AG08470 (cell line): ENCODE data around the gene MMEL1.

- RRBS: no CpG with 5 or more reads among the region's 20 CpGs
Observed at GRCh38 chr1:2631177-2631892, 1.5 kb downstream of the MMEL1 start.

DNA sequence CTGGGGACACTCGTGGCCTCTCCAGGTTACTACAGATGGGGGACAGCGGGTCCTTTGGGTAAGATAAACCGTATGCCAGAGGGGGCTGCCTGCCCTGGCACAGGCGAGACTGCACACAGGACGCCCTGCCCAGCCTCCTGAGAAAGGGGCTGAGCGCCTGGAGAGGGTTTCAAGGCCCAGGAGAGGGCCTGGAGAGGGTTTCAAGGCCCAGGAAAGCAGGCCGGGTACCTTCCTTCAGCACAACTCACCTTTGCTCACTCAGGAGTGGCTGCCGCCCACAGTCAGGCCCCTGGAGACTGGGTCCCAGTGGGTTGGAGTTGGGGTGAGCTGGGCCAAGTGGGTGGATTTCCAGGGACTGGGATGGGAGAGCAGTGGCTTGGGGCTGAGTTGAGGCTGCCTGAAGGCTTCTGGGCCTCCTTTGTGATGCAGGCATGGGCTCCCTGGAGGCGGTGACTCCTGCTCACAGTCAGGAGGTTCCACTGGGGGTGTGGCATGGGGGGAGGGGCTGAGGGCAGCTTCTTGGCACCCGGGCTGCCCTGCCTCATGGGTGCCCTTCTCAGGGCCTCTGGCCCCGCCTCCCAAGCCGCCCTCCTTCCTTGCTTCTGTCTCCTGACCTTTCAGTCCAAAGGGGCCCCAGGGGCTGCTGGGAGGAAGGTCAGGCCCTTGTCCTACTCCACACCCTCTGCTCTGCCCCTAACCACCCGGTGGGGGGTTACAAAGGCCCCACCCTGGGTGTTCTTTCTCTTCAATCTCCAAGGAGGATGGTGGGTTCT is at the start of gene MMEL1:
Gene MMEL1 (minus strand): TSS at position 399 of the 773 bp plus-strand sequence.
- RRBS: no CpG with 5 or more reads among the region's 13 CpGs

DNA sequence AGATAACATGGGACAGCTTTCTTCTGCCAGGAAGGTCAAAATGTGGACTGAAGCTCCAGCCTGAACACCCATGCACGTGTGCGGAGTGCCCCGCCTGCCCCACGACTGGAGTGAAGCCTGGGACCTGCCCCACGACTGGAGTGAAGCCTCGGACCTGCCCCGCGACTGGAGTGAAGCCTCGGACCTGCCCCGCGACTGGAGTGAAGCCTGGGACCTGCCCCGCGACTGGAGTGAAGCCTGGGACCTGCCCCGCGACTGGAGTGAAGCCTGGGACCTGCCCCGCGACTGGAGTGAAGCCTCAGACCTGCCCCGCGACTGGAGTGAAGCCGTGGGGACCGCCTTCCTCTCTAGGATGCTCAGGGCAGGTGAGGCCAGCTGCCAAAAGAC is 61.4 kb upstream of the ACTRT2 start:
- RRBS: no CpG with 5 or more reads among the region's 21 CpGs

DNA sequence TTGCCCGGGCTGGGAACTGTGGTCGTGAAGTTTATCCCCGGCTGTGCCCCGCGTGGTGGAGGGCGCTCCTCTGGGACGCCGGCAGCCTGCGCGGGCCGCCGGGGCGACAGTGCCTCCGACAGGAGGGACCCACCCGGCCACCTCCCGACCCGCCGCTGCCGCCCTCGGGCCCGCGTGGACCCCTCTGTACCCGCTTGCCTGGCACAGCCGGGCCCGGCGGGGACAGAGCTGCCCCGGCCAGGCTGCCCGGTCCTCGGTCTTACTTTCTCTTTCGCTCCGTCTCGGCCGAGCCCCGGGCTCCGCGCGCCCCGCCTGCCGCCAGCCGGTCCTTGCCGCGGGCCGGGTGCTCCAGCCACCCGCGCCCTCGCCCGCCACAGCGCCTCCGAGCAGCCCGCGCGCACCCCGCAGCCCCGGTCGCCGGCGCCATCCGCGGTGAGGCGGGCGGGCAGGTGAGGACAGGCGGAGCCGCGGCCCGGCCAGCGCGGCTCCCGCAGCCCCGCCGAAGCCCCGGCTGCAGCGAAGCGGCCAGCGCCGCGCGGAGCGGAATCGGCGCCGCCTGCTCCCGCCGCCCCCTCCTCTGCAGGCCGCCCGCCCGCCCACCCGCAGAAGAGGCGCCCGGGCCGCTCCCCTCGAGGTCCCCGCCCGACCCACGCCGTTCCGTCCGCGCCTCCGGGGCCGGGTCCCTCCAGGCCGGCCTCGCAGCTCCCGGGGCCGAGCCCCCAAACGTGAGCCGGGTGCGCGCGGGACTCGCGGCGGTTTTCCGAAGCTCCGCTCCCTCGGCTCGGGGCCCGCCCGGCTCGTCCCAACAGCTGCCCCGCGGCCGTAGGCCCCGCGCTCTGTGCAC is 1.2 kb downstream of the PRDM16 start:
- RRBS: 4% methylated on average over 78 of the region's 124 CpGs

- RRBS: 60% methylated on average over 1 of the region's 14 CpGs
Observed at GRCh38 chr1:3122307-3122864, 53.4 kb downstream of the PRDM16 start.

- RRBS: no CpG with 5 or more reads among the region's 18 CpGs
Observed at GRCh38 chr1:3170286-3170939, 101.4 kb downstream of the PRDM16 start.

DNA sequence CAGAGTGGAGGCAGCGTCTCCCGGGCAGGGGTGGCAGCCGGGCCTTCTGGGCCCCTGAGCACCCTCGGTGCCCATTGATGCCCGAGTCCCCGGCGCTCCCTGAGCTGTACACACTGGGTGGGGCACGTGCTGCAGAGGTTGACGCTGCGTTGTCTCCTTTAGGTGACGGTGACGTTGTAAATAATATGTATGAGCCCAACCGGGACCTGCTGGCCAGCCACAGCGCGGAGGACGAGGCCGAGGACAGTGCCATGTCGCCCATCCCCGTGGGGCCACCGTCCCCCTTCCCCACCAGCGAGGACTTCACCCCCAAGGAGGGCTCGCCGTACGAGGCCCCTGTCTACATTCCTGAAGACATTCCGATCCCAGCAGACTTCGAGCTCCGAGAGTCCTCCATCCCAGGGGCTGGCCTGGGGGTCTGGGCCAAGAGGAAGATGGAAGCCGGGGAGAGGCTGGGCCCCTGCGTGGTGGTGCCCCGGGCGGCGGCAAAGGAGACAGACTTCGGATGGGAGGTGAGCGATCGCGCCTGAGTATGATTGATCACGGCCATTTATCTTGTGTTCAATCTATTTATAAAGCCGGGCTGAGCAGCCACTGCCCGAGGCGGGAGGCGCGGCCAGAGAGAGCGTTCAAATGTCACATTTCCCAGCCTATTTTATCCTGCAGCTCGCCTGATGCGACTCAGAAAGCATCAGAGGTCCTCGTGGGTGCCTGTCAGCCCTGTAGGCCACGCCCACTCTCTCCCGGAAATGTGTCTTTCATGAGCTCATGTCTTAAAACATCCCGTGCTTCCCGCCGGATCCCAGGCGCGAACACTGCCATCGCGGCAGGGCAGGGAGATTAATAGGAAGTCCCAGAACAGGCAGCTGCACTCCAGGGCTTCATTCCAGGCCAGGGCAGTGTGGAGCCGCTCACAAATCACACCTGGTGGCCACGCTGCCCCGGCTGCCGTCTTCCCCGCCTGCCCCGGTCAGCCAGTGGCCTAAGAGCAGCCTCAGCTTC is 117.3 kb downstream of the PRDM16 start:
- RRBS: 65% methylated on average over 13 of the region's 61 CpGs

- RRBS: 71% methylated on average over 4 of the region's 14 CpGs
Observed at GRCh38 chr1:3188620-3188980, 119.6 kb downstream of the PRDM16 start.

DNA sequence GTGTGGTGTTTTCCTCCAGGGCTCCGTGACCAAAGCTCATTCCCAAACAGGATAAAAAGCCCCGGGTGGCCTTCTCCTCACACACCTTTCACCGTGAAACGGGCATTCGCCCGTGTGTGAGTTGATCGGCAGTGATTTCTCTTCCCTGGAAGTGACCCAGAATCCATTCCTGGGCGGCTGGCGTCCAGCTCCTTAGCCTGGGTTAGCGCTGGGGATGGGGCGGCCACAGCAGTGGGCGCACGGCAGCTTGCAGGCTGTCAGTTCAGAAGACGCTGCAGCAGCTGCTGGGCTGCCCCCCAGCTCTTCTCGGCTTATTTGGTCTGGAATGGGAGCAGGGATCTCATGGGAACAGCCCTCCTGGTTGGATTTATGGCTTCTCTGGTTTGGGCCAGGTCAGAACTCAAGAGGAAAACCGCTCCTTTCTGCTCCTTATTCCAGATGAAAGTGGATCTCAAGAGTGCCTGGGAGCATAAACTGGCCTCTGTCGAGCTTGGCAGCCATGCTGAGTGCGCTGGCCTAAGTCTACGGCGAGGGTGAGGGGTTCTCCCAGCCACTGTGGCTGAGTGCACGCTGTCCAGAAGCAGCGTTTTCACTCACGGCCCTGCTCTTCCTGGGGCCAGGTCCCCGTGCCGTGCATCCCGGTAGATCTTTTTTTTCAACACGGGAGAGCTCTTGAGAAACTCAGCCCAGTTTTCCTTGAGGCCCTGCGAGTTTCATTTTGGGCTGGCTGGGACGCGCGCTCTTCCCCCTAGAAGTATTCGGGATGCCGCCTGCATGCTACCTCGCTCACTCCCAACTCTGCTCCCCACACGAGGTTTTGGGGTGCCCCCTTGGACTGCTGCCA is 148.3 kb downstream of the PRDM16 start:
- RRBS: no CpG with 5 or more reads among the region's 35 CpGs

- RRBS: 58% methylated on average over 14 of the region's 59 CpGs
Observed at GRCh38 chr1:3240553-3241519, 171.8 kb downstream of the PRDM16 start.

DNA sequence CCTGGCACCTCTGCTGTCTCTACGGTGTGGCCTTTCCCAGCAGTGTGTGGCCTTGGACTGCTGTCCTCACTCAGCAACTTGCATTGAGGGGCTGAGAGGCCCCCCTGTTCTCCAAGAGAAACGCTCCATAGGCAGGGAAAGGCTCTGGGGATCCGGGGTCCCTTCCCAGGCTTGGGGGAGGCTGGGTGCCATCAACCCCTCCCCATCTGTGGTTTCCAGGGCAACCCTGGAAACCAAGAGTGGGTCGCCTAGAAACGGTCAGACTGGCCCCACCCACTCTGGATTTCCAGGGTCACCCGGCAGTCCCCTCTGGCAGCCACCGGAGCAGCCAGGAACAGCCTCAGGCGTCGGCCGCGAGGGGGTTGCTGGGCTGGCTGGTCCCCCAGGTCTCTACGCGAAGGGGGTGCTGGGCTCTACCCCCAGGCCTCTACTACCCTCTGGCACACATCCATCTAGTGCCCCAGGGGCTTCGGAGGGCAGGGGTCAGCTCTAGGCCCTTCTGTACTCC is 50.8 kb downstream of the MEGF6 start:
- RRBS: no CpG with 5 or more reads among the region's 14 CpGs

GRCh38 chr1:3674709-3675151 is 22.4 kb downstream of the TP73 start:
- RRBS: no CpG with 5 or more reads among the region's 11 CpGs

DNA sequence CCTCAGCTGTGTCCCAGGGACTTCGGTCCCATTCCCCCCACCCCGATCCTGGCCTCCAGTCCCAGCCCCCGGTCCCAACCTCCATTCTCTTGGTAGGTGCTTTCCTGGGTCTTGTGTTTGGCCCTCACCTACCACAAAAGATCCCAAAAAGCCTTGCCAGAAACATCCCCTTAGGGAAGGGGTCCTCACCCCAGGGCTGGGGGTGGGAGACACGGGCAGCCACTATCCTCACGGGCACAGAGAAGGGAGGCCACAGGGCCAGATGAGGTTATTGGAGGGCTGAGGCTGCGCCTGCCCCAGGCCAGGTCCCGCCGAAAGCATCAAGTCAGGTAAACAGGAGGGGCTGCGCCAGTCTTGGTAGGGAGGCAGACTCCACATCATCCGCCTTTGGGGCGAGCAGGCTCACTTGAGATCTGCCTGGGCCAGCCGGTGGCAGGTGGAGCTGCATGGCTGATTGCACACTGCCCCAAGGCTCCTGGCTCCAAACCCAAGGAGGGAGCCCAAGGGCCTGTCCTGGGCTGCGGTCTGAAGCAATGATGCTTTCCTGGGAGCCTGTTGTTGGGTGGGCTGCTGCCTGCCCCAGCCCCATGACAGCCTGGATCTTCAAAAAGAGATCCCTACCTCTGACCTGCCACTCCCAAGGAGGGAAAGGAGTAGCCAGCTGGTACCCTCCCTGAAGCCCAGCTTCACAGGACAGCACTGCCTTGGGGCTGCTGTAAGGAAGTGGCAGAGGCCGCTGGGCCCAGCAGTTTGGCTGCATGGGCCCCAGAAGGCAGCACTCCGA is 4.5 kb downstream of the SMIM1 start:
- RRBS: 66% methylated on average over 2 of the region's 15 CpGs

DNA sequence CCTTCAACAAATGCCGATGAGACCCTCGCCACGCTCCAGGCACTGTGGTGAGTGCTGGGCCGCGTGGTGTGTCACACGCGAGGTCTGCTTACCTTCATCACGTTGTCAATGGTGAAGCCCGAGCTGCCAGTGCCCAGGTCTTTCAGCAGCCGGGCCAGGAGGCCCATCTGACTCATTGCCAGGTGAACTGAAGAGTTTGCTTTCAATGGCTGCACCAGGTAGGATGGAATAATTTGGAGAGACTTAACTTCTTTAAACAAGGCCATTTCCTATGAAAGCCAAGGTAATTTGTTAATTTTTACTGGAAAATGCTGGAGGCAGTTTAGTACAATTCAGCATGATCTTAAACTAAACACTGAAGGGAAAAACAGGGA is 26.1 kb downstream of the CEP104 start:
- RRBS: no CpG with 5 or more reads among the region's 10 CpGs

- RRBS: 40% methylated on average over 6 of the region's 24 CpGs
Observed at GRCh38 chr1:3858113-3858663, 912 bp downstream of the DFFB start.

GRCh38 chr1:3869514-3870314 is 12.4 kb downstream of the DFFB start:
- RRBS: 95% methylated on average over 4 of the region's 31 CpGs

DNA sequence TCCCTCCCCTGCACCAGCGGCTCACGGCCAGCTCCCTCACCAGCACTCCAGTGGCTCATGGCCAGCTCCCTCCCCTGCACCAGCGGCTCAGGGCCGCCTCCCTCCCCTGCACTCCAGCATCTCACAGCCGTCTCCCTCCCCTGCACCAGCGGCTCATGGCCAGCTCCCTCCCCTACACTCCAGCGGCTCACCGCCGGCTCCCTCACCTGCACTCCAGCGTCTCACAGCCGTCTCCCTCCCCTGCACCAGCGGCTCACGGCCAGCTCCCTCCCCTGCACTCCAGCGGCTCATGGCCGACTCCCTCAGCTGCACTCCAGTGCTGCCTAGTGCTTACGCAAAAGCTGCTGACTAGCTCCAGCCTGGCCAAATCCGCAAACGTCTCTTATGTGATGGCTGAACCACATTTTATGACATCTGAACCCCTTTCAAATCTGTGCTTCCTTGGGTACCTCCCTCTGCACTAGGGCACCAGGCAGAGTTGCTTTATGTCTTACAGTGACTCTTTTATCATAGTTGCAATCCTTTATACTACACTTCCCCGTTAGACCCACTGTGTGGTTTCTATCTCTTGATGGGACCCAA is 324.2 kb downstream of the NPHP4 start:
- RRBS: no CpG with 5 or more reads among the region's 19 CpGs

- RRBS: no CpG with 5 or more reads among the region's 24 CpGs
Observed at GRCh38 chr1:5879702-5880294, 112.4 kb downstream of the NPHP4 start.

DNA sequence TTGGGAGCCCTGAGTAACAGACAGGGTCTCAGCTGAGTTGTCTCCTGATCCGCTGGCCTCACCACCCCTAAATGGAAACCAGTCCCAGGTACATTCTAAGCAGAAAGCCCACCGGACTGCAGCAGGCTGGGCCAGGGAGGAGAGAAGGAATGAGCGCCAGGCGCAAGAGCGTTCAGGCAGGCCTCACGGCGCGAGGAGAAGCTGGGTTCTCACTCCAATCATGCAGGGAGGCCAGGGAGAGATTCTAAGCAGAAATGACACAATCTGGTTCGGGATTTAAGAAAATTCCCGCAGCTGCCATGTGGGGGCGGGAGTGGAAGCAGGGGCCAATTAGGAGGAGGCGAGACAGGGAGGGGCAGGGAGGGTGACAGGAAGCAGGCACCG is 12.0 kb downstream of the NPHP4 start:
- RRBS: no CpG with 5 or more reads among the region's 13 CpGs

- RRBS: no CpG with 5 or more reads among the region's 14 CpGs
Observed at GRCh38 chr1:5994736-5995105, 2.5 kb upstream of the NPHP4 start.